HT-29 (cell line): Measurements from ENCODE around the genes HTR2C, SLC6A14 and KIAA1210.

- RAMPAGE, long total RNA, result no peak
These were observed 39.2 kb upstream of the LHFPL1 start for GRCh38 chrX:112718838-112719496.

GRCh38 chrX:114583689-114584284 lies at the start of gene HTR2C:
TSS of gene HTR2C (plus strand) at chrX:114584086.
- RAMPAGE, long total RNA, result no peak

GRCh38 chrX:114606665-114607181 lies 22.8 kb downstream of the HTR2C start:
- RAMPAGE, long total RNA, result no peak

- RAMPAGE, long total RNA, result no peak
These were observed 22.2 kb downstream of the LUZP4 start for GRCh38 chrX:115311489-115312326.

DNA sequence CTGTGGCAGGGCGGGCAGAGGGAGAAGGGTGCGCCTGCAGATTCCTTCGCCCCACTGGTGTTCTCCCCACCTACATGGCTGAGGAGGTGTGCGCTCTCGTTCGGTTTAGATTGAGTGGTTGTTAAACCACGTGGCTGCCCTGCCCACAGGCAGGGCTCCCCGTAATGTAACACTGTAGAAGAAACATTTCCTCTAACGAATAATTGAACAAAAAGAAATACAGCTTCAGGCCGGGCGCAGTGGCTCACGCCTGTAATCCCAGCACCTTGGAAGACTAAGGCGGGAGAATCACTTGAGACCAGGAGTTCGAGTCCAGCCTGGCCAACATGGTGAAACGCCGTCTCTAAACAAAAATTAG lies 162.4 kb downstream of the PLS3 start:
- RAMPAGE, long total RNA, result no peak

GRCh38 chrX:115888626-115888948 lies 282.0 kb upstream of the AGTR2 start:
- RAMPAGE, long total RNA, result no peak

DNA sequence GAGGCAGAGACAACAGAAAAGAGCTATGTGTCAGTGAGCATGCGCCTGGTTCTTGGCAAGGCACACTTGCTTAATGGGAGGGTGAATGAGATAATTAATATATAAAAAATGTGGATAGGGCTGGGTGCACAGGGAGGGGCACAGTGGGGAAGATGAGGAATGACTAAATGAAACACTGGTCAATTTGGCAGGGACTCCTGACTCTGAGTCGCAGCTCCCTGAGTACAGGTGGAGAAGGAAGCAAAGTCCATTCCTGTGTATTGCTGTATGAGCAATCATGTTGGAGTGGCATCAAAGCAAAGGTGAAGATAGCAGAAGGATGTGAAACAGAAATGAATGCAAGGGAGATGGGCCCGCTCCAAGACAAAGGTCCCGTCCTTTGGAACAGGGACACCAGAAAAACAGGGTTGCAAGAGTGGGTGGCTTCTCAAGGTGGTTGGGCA lies 278.4 kb upstream of the AGTR2 start:
- RAMPAGE, long total RNA, result no peak

GRCh38 chrX:115892665-115893197 lies 277.8 kb upstream of the AGTR2 start:
- RAMPAGE, long total RNA, result no peak

GRCh38 chrX:115944725-115945355 lies 225.7 kb upstream of the AGTR2 start:
- RAMPAGE, long total RNA, result no peak

GRCh38 chrX:116238557-116238855 lies 68.0 kb downstream of the AGTR2 start:
- RAMPAGE, long total RNA, result no peak

- RAMPAGE, long total RNA, result no peak
These were observed at the start of gene SLC6A14 for GRCh38 chrX:116436218-116436883. TSS of gene SLC6A14 (plus strand) at chrX:116436606.

DNA sequence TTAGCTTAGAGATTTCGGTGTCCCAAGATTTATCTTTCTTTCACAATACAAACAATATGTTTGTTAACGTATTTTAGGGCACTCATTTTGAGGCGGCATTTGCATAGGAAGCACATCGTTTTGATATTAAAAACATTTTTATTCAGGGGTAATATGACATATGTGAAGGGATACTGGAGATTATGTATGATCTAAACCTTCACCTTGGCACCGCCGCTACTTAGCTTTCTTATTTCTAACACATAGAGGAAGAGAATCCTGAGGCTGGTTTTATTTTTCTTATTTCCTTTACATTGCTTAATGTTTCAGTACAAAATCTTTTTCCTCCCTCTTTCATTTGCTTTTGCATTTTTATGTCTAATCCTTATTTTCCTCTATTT lies 486.2 kb upstream of the CT83 start:
- RAMPAGE, long total RNA, result no peak

GRCh38 chrX:117985235-117985795 lies 131.3 kb downstream of the KLHL13 start:
- RAMPAGE, long total RNA, result no peak

- RAMPAGE, long total RNA, result no peak
These were observed 72.3 kb upstream of the KLHL13 start for GRCh38 chrX:118188853-118189342.

- RAMPAGE, long total RNA, result no peak
These were observed 70.6 kb downstream of the DOCK11 start for GRCh38 chrX:118565882-118566853.

- RAMPAGE, long total RNA, result no peak
These were observed 703 bp downstream of the ZCCHC12 start for GRCh38 chrX:118824257-118824797.

DNA sequence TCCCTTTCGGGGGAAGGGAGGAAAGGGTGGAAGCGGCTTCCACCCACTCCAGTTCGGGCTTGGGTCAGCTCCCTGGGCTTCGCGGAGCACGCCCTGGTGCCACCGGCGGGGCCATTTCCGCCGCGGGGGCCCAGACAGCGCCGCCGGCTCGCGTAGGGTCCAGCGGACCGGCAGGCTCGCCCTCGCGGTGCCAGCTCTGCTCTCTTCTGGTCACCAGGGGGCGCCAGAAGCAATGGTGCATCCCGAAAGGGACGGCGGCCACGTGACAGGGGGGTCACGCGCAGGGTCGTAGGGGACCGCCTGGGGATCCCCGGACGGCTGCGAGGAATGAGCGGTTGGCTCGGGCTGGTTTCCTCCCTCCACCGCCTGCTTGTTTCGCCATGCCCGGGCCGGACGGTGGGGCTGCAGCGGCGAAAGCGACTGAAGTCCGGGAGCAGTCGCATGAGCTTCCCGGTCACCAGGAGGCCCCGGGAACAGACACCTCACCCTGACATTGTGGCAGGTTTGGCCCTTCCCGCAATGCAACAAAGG lies 15.7 kb downstream of the ZCCHC12 start:
- RAMPAGE, long total RNA, result no peak

GRCh38 chrX:119127724-119128067 lies at the start of gene KIAA1210:
TSS of gene KIAA1210 (minus strand) at chrX:119127812.
- RAMPAGE, long total RNA, result no peak

DNA sequence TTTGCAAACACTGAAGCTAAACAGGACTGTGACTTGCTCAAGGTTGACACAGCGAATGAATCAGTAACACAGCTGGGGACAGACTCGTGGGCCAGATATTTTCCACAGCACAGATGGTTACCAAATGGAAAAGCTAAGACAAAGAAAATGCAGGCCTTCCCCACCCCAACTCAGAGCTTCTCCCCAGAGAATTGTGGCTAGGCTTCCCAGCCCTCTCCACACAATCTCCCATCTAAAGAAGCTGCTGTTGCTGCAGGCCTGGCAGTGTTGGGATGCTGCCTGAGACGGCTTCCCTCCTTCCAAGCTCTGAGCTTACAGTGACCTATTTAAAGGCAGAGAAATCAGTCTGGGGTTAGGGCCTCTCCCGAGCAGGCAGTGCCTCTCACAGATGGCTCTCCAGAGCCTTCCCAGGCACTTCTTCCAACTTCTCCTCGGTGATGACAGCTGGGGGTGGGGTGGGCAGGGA lies 46.5 kb upstream of the PGRMC1 start:
- RAMPAGE, long total RNA, result no peak

DNA sequence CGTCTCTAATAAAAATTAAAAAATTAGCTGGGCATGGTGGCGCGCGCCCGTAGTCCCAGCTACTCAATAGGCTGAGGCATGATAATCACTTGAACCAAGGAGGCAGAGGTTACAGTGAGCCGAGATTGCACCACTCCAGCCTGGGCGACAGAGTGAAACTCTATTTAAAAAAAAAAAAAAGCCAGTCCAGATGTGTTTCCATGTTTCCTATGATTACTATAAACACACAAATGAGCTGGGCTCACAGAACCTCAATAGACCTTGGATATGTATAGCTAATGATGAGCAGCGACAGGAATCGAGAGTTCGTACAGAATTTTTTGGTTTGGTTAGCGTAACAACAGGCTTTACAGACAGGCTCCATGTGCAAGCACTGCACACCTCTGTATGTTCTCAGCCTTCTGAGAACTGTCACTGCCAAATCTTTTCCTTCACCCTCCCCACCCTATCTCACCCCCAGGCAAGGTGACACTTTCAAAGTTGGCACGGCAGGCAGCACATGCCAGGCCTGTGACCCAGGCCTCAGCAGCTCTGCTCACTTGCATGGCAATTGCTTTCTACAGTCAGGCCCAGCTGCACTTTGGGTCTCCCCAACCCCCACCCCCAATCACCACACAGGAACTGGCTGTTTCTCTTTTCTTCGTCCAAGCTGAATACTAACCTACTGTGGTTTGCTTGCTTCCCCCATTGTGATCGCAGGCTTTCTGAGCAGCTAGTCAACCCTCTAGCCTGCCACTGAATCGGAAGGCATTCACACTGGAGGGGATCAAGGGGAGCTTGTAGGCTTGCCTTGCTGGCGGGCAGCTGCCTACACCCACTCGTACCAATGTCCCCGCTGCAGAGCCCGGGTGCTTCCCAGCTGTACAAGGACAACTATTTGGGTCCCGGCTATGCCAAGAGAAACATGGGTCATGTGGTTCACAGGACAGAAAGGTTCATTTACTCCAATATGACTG lies 27.8 kb downstream of the SLC25A43 start:
- RAMPAGE, long total RNA, result no peak